Neuron (in vitro differentiated cells): Measurements from ENCODE around the gene CABLES1.

- PRO-cap, result no peak
Measured at GRCh38 chr18:21980593-21980982, 188.8 kb upstream of the GATA6 start.

GRCh38 chr18:22032123-22032705, 137.2 kb upstream of the GATA6 start:
- PRO-cap, result no peak

GRCh38 chr18:22106413-22106900, 62.9 kb upstream of the GATA6 start:
- PRO-cap, result no peak

DNA sequence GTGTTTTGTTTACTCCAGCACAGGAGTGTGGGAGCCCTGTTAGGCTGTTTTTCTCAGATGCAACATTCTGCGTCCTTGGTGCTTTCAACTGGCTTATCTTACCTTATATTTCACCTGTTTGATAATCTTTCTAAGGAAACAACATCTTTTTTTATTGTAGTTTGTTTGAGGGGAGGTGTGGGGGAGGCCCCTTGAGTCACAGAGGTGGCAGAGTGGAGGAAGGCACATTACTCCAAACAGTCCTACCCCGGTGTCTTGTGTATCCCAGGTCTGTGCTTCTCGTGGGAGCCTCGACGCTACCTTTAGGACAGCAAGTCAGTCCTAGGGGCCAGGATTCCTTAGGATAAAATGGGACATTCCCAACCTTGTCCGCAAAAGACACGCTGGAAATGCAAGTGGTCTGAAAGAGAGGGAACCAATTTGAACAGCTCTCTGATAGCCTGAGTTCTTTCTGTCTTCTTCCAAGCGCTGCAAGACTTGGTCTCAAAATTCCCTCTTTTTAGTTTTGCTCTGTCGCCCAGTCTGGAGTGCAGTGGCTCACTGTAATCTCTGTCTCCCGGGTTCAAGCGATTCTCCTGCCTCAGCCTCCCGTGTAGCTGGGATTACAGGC, 3.9 kb downstream of the GATA6 start:
- PRO-cap, result no peak

- PRO-cap, result no peak
Measured at GRCh38 chr18:22175202-22175878, 6.0 kb downstream of the GATA6 start.

DNA sequence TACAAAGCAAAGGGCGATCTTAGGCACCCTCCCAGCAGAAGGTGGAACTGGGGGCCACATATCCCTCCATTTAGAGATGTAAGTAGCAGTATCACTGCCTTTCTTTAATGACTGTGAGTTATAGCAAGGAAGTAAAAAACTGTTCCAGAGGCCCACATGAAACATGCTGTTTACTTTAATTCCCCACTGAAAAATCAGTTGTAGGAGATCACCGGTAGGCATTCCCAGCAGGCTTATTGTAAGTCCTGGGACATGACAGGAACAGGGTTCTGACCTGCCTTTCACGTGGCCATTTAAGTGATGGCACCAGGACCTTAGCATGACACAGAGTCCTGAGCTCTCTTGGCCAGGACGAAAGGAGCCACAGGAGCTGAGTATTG, 16.8 kb downstream of the GATA6 start:
- PRO-cap, result no peak

DNA sequence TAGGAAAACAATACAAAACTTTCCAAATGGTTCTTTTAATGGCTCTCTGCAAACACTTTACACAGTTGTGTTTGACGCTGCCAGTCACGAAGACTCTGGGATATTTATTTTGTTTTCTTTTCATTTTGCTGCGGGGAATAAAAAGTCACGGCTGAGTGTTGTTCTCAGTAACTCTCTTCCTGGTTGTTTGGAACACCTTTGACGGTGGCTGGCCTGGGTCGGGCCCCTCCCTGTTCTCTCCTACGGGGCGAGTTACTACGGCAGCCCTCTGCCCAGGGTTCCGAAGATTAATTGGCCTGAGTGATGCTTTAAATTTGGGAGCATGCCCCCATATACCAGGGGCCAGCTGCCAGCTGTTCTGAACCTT, 84.7 kb downstream of the GATA6 start:
- PRO-cap, result no peak

DNA sequence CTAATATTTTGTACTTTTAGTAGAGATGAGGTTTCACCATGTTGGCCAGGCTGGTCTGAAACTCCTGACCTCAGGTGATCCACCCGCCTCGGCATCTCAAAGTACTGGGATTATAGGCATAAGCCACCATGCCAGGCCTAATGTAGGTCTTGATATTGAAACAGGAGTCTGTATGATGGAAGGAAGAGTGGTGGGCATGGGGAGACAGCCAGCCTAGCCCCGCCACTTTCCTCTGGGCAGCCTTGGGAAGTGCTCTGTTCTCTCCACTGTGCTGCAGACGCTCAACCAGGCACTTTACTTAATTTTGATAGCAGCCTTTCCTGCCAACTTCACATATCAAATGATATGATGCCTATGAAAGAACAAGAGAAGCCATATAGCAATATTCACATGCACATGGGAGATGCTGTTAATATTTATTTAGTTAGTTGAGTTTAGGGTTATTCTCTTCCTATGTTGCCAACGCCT, 99.1 kb downstream of the GATA6 start:
- PRO-cap, result no peak

DNA sequence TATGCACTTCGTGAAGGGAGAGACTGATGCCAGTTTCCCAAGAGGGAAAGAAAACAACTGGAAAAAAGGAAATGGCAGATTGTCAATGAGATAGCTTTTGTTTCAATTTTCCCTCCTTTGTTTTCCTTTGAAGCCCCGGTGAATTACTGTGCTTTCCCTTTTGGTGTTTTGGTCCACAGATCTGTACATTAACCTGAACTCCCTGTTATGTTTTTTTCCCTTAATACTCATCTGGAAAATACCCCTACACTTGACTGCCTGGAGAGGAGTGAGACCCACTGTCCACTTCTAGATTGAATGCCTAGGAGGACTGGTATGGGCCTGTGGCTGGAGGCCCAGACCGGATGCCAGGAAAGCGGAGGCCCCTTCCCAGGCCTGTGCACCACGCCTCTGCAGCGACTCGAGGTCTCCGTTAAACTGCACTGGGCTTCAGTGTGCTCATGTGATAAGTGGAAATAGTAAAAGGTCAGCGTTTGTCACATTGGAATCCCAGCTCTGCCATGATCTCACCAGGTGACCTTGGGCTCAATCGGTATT, 106.4 kb downstream of the GATA6 start:
- PRO-cap, result no peak

- PRO-cap, result no peak
Measured at GRCh38 chr18:22301340-22301799, 116.3 kb downstream of the CTAGE1 start.

DNA sequence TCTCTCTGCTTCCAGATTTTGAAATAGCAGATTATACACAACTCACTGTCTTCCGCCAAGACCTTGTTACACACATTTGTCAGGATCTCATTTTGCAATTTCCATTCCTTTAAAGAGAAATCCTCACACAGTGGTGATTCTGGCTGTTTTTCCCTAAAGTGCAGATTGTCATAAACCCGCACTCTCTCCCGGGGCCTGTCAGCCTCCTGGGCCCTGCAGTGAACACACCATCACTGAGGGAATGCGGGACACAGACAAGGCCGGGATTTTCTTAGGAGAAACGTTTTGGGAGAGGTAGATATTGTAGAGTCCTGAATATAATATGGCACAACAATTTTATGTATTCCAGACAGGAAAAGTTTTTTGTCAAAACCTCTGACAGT, 95.1 kb downstream of the CTAGE1 start:
- PRO-cap, result no peak

DNA sequence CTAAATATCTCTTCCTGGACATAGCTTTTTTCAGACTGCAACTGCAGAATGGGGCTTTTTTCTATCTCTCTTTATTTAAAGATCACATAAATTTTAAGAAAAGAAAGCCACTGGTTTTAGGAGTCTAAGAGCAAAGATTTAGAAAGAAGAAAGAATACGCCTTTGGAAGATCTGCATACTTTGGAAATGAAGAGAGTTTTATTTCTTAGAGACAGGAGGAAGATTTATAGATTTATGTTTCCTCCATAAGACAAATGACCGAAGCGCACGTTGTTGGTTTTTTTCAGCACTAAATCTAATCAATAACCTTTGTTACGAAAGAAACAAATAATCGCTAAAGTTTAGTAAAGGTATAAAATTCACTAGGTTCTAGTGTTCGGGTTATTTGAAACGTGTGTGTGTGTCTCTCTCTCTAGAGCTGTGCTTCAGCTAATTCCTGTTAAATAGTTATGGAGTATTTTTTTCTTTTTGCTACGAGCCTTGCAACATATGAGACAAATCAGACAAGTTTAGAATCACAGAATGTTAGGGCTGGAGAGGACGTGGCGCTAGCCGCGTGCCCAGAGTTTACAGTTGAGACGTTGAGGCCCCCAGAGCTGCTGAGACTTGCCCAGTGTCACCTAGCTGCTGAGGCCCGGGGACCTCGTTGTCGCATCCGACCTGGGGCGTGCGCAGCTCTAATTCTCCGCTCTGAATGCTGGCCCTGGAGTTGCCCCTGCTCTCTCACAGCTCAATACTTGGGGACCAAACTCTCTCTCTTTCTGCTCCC, 69.9 kb downstream of the CTAGE1 start:
- PRO-cap, result no peak

DNA sequence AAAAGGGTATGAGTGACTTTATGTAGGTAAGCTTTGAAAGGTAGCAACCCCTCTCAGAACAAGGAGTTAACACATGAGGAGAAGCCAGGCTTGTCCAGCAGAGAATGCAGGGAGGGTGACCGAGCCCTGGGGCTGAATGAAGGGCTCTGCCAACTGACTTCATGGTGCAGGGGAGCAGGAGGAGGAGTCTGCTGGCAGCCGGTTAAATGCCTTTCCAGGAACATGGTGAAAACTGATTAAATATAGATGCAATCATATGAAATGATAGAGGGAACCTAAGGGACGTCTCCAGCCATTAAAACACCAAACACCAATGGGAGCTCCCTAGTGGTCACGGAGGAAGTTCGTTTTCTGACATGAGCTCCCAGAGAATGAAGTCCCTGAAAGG, 10.5 kb upstream of the CTAGE1 start:
- PRO-cap, result no peak

GRCh38 chr18:22490641-22490973, 72.9 kb upstream of the CTAGE1 start:
- PRO-cap, result no peak

GRCh38 chr18:22562809-22563565, 145.3 kb upstream of the CTAGE1 start:
- PRO-cap, result no peak

GRCh38 chr18:22872755-22873664, 60.1 kb upstream of the RBBP8 start:
- PRO-cap, result no peak

DNA sequence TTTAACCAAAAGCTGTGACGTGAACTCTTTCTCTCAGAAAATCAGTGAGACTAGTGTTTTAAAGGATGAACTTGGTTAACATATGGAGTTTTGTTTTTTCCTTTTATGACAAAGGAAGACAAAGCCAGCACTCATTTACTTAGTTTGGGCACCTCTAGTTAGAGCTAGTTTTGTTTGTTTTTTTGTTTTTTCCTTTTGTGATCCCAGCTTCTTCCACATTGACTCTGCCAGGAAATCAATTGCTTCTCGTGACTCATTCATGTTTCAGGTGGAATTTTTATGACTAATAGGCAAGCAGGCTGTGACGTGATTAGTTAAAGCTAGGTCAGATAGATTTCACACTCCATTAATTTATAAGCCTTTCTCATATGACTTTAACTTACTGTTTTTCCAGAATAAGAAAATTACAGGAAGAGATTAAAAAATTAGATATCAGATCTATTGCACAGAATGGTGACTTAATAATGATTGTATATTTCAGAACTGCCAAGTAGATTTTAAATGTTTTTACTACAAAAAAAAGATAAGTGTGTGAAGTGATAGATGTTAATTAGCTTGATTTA, 45.3 kb downstream of the RBBP8 start:
- PRO-cap, result no peak

- PRO-cap, result no peak
Measured at GRCh38 chr18:23105769-23106308, 29.4 kb upstream of the CABLES1 start.

DNA sequence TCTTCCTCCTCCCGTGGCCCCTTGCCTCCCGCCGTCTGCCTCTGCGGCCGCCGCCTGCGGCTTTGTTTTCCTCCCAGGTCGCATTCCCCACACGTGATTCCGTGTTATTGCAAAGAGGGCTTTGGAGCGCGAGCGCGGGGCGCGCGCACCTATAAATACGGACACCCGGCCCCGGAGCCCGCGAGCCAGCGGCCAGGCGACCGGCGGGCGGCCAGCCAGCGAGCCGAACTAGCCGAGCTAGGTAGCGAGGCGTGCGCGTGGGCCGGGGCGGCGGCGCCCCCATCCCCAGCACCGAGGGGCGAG, at the start of gene CABLES1:
TSS of gene CABLES1 (plus strand) at position 181 of the 303 bp plus-strand sequence.
- PRO-cap, result bidirectional peak, plus-strand start at position 183 of the sequence, minus-strand start at position 64 of the sequence

DNA sequence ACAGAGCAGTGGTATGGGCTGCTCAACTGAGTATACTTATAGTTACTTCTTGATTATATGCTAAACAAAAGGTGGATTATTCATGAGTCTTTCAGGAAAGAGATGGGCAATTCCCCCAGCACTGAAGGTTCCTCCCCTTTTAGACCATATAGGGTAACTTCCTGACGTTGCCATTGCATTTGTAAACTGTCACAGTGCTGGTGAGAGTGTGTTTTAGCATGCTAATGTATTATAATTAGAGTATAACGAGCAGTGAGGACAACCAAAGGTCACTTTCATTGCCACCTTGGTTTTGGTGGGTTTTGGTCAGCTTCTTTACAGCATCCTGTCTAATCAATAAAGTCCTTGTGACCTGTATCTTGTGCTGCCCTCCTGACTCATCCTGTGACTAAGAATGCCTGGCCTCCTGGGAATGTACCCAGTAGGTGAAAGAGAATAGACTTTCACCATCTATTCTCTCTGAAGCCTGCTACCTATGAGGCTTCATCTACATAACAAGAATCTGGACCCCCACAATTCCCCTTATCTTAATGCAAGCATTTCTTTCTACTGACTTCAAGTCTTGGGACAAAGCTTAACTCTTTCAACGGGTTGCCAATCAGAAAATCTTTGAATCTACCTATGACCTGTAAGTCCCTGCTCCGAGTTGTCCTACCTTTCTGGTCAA, 148.7 kb downstream of the CABLES1 start:
- PRO-cap, result no peak